Left ventricle myocardium (tissue), 1 donor: Measurements from ENCODE around the gene ACRV1.

DNA sequence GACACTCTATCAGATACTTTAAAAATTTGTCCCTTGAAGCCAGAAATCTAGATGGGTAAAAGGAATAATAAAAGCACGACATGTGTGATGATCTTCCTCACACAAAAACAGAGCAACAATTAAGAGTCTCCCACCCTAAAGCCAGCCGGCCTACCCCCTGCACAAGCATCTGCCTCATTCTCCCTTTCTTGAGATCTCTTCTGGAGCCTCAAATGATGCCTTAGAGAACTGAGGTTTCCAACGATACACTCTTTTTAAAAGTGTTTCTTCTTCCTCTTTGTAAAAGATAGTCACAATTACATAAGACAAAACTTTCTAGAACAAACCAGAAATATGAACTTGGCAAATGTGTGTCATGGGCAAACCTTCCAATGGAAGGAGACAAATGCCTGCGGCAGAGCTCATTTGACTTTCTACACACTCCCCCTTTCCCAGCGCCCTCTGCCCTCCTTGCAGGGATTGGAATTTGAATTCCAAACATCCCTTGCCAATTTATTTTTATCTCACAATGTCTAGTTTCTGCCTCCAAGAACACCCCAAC lies 14.6 kb upstream of the ESAM start:
- PRO-cap, result no peak

DNA sequence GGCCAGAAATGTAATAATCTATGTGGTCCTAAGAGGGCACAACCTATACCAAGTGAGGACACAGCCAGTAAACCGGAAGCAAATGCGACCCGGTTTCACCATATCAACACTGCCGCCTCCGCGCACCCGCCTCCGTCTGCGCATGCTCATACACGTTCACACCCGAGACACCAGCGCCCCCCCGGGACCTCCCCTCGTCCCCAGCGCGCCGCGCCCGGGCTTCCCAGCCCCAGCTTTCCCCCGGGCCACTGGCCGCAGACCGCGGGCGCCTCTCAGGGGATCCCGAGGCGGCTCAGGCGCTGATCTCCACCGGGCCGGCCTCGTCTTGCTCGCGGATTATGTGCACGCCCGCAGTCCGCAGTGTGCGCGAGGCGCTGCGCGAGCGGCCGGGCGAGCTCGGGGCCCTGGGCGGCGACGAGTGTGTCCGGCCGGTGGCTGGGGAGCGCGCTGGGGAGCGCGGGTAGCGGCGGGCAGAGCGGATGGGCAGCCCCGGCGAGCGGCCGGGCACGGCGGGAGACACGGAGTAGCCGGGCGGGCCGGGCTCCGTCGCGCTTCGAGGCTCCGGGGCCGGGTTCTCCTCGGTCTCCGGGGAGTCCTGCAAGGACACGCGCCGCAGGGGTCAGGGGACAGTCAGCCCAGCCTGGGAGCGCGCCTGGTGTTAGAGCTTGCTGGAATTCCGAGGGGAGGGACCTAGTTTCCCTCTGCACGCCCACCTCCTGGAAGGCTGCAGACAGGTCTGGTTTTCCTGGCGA lies 14.8 kb downstream of the HEPACAM start:
- PRO-cap, result bidirectional peak, plus-strand start at position 197 of the sequence, minus-strand start at position 138 of the sequence; unidirectional peak, minus-strand start at position 526 of the sequence; unidirectional peak, minus-strand start at position 632 of the sequence

GRCh38 chr11:124934688-124935300 lies 1.1 kb downstream of the HEPACAM start:
- PRO-cap, result no peak

DNA sequence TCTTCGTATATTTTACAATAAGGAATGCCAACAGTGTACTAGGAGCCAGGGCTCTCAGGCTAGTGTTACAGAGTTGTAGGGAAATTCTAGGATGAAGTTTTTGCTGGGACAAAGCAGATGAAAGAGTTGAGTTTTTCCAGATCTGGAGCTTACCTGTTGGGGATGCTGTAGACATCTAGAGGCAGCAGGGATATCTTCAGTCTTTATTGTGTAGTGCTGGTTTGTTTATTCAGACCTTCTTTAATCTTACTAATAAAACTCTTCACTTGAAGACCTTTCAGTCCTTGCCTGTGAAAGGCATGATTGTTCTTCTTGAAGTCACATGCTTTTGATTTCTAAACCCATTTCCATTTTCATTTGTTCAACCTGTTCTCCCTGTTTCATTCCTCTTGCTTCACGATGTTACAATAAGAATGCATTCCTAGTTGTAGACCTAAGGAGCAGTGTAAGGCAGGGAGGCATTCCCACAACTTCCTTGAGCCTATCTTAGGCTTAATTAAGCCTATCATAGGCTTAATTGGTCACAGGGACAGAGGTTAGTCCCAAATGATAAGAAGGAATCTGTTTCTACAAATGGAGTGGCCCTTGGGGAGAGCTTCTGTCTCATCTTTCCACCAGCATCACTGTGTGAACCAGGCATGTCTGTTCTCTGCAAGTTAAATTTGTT lies 7.8 kb upstream of the SLC37A2 start:
- PRO-cap, result no peak

GRCh38 chr11:125072317-125073033 lies 9.4 kb downstream of the SLC37A2 start:
- PRO-cap, result no peak

GRCh38 chr11:125256517-125257042 lies 92.0 kb downstream of the PKNOX2 start:
- PRO-cap, result no peak

DNA sequence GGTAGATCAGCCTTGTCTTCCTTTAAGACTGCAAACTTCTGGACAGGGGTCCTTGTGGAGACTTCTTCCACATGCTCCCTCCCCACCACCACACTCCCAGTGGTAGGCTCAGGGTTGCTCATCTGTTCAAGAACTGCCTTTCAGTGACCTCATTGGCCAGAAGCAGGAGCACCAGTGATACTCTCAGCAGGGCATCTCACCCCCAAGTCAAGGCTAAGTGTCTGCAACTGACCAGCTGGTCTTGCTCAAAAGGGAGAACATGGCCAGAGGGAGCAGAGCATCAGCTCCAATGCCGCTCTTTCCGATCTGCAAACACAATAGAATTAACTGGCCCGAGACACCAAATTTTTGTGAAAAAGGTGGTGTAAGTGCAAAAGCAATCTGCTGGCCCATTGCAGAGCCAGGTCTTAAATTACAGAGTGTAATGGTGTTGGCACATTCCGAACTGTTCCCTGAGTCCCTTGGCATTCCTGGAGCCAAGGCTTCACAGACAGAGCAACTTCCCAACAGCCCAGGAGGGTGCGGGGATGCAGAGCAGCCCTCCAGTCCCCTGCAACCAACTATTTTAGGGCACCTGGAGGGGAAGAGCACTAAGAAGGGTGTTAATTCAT lies 97.0 kb downstream of the PKNOX2 start:
- PRO-cap, result no peak

GRCh38 chr11:125375860-125376810 lies 119.9 kb downstream of the FEZ1 start:
- PRO-cap, result bidirectional peak, plus-strand start at chr11:125376410, minus-strand start at chr11:125376171

DNA sequence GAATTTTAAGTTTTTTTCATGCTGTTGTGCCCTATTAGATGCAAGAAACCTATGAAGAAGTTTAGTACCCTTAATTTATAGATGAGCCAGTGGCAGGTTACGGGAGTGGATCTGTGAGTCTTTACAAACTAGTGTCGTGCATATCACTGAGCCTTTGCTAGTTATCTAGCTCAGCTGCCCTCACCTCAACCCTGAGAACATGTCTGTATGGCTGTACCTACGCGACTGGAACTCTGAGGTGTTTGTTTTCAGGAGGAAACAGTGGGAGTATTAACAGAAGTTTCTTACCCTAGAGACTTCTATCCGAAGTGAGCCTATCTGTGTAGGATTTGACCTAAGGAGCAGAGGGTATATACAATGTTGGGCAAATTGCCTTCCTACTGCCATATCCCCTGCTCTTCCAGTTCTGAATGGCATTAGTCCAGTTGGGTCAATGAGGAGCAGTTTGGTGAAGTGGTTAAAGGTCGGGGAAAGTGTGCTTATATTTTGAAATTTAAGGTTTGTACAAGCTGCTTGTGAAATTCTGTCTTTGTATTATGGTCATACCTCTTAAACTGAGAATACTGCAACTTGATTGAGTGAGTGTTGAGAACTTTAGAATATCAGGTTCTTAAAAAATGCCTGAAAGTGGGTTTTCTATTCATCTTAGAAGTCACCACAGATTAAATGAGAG lies 1.6 kb downstream of the EI24 start:
- PRO-cap, result no peak

DNA sequence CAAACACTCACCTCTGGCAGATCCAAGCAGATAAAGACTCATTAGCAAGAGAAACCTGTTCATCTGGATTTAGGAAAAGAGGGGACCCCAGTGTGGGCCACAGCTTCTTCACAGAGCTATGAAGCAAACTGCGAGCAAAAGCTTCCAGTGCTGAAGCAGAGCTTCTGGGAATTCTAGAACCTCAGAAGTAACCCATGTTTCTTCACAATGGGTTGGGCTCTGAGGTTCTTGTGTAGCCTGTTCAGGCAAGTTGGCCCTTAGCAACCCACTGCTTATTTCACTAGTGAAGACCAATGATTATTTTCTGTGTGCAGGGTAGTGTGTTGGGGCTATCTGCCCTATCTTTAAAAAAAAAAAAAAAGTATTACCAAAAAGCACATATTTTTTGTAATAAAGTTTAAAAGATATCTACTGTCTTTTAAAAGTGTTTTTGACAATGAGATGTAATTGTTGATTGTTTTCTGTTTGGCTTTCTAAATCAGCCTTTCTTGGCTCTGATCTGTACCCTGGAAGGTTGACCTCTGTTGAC lies at the start of gene ACRV1:
Gene ACRV1 (minus strand): TSS at position 130 of the 529 bp plus-strand sequence.
- PRO-cap, result no peak

DNA sequence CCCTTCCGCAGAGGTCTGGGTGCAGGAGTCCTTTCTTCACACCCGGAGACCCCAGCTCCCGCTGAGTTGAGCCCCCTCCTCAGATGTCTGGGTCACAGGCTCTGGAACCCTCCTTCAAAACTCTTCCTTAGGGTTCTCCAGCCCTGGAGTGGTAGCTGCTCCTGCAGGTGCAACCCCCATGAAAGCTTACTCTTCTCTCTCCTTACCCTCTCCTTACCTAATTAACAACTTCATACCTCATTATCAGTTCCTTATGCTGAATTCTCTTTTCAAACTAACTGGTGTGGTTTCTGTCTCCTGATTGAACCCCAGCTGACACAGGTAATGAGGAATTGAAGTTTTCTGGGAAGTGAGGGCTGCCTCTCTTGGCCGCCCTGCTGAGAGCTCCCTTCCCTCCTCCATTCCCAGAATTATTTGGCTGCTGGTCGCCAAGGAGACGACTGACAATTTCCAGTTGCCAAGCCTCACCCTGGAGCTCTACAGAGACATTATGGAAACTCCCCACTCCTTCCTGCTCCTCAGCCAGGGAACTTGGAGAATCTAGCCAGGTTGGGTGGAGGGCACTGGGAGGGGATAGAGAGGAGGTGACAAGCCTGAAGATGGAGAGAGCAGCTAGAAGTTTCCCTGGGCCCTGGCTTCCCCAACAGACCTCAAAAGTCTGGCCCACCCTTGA lies 7.0 kb upstream of the VSIG10L2 start:
- PRO-cap, result no peak

DNA sequence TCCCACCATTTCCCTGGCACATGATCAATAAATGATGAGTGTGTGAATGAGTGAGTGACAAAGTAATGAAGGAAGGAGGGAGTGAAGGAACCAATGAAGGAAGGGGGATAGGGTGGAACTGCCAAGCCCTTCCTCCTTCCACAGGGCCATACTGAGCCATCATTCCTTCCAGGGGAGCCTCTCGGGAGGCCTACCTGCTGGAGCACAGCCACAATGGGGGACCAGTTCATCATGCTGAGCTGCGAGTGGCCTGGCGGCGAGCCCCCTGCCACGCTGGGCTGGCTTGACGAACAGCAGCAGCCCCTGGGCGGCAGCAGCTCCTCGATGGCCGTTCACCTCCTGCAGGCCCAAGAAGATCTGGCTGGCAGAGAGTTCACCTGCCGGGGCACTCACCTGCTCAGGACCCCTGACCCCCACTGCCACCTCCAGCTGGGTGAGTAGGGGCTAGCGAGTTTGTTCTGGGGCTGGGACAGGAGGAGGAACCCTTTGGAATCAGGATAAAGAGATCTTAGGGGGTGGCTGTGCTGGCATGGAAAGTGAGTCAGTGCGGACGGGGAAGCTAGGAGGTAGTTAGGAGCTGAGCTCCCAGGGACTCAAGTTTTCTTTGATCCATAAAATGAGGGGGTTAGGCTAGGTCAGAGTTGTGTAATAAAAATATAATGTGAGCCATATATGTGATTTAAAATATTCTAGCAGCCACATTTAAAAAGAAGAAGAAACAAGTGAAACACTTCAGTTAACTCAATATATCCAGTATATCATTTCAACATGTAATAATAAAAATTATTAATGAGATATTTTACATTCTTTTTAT lies 6.0 kb downstream of the VSIG10L2 start:
- PRO-cap, result no peak

GRCh38 chr11:126081856-126082610 lies 19.4 kb upstream of the CDON start:
- PRO-cap, result no peak

DNA sequence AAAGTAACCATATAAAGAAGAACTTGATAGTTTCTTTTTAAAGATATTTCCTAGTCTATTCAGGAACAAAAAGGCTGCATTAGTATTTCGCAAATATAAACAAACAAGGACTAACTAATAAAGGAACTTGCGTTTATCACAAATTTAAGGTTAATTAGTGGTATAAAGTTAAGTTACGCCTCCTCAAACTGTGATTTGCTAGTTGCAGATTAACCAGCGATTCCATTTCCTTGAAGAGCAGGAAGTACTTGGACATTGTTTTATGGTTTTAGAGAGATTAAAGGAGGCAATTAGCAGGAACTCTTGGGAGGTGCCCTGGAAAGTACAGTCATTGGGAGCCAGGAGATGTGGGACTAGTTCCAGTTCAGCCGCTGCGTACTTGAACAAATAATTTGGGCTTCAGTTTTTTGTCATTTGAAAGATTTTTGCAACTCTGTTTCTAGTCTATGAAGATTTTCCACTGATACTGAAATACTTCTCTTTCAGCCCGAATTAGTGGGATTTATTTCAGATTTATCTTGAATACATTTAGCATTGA lies 3.2 kb downstream of the FAM118B start:
- PRO-cap, result no peak

GRCh38 chr11:126265037-126266476 lies 3.1 kb downstream of the SRPRA start:
- PRO-cap, result no peak

- PRO-cap, result no peak
Measured at GRCh38 chr11:126328321-126329109, 24.7 kb downstream of the DCPS start.

GRCh38 chr11:126402949-126403824 lies 47.7 kb downstream of the ST3GAL4 start:
- PRO-cap, result no peak

GRCh38 chr11:126405290-126406370 lies 50.1 kb downstream of the ST3GAL4 start:
- PRO-cap, result no peak

DNA sequence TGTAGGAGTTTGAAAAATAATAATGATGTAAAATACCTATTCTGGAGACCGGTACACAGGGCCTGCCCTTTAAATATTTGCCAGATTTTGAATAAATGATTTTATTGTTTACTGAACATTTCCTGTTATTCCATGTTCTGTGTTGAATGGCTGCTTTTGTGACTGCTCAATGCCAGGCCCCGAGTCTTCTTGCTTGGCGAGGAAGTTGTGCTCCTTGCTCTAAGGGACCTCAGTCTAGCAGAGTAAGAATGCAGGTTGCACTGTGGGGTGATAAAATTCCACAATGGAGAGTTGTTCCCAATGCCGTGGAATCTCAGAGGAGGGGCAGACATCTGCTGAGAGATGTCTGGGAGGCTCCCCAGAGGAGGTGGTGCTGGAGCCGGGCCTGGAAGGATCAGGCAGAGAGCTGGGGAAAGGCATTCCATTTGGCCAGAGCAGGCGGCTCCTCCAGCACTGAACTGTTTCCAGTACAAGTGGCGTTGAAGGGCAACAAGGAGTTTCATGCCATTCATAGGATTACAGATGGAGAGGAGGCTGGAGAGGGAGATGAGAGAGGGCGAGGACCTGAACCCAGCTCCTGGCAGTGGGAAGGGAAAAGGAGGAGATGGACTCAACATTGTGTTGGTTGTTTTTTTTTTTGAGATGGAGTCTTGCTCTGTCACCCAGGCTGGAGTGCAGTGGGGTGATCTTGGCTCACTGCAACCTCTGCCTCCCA lies 55.2 kb downstream of the ST3GAL4 start:
- PRO-cap, result no peak

- PRO-cap, result no peak
Measured at GRCh38 chr11:126422962-126423547, 67.6 kb downstream of the ST3GAL4 start.